ENCODE measurements around a stretch of chr12.

GRCh38 chr12:109714773-109715157 is 1.1 kb downstream of the FAM222A start:
- PRO-cap = no peak

- PRO-cap = no peak
Measured at GRCh38 chr12:109827843-109828685, 5.1 kb downstream of the TRPV4 start.

- PRO-cap = no peak
Measured at GRCh38 chr12:109946411-109947186, 46.5 kb downstream of the TCHP start.

DNA sequence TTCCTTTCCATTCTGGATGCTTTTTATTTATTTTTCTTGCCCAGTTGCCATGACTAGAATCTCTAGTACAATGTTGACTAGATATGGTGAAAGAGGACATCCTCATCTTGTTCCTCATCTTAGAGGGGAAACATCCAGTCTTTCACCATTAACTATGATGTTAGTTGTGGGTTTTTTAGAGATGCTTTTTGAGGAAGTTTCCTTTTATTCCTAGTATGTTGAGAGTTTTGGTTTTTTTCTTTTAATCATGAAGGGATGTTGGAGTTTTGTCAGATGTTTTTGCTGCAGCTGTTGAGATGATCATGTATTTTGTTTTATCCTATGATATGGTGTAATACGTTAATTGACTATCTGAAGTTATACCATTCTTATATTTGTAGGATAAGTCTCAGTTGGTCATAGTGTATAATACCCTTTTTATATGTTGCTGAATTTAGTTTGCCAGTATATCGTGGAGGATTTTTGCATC is 8.8 kb downstream of the ANKRD13A start:
- PRO-cap = no peak

DNA sequence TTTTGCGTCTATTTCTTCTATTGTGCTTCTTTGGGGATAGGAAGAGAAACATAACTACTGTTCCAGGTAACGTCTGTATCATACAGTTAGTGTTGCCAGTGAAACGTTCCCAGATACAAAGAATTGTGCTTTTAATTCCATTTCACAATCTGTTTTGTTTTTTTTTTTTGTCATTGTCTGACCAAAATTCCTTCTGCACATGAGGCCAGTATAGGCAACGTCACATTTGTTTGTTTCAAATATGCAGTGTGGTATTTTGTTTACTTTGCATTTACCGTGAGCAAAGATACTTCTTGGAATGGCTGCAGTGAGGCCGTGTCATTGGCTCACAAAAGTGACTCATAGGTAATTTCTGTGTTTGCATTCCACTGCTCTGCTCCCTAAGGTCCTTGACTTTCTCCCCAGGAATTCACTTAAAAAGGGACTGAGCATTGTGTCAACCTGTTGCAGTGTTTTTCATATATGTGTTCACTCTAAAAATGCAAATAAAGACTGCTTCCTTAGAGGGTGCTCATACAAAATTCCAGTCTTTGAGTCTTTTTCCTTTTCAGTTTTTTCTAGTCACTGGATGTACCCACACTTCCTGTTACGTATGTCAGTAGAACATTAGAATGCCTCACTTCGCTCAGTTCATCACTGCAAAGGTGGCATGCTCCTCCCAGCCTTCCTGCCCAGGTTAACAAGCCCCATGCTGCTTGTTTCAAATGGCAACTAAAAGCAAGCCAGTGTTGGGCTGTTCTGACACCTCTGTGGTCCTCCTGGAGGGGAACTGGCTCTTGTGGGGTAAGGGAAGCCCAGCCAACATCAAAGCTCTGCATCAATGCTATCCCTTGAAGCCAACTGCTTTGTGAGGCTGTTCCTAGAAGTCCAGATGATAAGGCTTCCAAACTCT is 9.2 kb downstream of the C12orf76 start:
- PRO-cap = no peak

- PRO-cap = unidirectional peak, plus-strand start at chr12:110079741; unidirectional peak, minus-strand start at chr12:110079906
Measured at GRCh38 chr12:110079333-110080206, 31.2 kb upstream of the C12orf76 start.

GRCh38 chr12:110102160-110102806 is 21.9 kb upstream of the IFT81 start:
- PRO-cap = no peak

DNA sequence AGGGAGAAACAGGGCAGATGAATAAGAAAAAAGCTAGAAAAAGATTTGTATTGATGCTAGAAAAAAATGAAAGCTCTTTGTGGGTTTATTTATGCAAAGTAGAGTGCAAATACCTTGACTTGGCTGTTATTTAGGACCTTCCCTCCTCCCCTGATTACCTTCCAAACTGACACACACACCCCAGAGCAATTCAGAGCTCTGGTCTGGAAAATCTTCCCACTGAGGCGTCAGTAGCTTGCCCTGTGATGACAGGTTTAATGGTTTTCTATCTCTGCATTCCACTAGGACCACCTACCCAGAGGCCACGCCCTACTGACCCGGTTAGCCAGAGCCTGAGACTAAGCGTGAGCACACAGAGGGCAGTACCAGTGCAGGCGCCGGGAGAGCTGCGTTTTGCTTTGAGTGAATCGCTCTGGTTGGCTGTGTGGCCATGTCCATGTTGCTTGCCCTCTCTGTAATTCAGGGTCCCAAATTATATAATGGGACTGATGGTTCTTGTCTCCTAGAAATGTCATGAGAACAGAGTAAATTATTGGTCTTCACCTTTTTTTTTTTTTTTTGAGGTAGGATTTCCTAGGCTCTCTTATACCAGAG is 36.2 kb upstream of the ATP2A2 start:
- PRO-cap = no peak

- PRO-cap = no peak
Measured at GRCh38 chr12:110282520-110282924, 1.5 kb downstream of the ATP2A2 start.

- PRO-cap = no peak
Measured at GRCh38 chr12:110340175-110340604, 59.1 kb downstream of the ATP2A2 start.

- PRO-cap = no peak
Measured at GRCh38 chr12:110343085-110343938, 60.2 kb downstream of the ANAPC7 start.

DNA sequence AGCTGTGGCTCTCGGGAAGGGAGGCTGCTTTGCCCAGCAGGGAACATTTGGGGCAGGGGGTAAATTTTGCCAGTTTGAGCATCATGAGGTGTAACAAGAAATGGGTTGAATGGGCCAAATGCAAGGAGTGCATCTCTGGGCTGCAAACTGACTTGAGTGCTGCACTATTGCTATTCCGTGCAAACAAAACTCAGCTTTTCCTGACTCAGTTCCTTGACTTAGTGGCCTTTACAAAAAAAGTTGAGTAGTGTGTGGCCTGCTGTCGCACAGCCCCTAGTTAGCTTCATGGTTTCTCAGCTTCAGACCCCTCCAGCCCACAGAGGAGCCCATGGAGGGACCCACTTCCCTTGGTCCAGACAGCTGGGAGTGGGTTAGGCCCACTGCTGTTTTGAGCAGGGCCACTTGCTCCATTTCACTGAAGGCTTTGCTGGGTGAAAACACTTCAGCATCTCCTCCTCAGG is 54.7 kb downstream of the ANAPC7 start:
- PRO-cap = no peak

DNA sequence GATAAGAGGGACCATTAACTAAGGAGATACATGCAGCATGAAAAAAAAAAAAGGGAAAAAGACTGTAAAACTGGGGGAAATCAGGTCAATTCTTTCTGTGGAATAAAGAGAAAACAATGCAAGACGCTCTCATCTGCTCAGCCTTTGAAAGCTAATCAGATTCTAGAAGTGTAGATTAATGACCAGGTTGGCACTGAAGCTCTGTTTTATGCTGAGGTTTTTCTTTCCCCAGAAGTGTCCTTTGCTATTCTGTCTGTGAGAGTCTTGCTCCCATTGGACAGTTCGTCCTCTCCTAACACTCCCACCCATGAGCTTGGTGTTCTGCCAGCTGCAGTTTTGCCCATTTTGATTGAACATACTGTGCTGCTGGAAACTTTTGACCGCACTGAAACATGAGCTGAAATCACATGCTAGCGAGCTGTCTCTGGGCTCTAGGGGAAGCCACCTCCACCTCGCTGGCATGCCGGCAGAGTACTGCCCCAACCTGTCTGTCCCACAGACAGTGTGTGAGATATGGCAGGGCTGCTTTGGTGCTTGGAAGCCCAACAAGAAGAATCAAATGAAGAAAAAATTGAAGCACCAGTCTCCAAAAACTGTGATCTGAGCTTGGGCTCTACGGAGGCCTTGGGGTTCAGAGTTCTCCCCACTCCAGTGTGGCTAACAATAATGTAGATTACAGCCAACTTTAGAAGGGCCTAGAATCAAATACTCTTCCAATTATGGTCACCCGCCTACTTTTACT is 39.6 kb downstream of the PPTC7 start:
- PRO-cap = unidirectional peak, minus-strand start at position 210 of the sequence; bidirectional peak, plus-strand start at position 498 of the sequence, minus-strand start at position 210 of the sequence

DNA sequence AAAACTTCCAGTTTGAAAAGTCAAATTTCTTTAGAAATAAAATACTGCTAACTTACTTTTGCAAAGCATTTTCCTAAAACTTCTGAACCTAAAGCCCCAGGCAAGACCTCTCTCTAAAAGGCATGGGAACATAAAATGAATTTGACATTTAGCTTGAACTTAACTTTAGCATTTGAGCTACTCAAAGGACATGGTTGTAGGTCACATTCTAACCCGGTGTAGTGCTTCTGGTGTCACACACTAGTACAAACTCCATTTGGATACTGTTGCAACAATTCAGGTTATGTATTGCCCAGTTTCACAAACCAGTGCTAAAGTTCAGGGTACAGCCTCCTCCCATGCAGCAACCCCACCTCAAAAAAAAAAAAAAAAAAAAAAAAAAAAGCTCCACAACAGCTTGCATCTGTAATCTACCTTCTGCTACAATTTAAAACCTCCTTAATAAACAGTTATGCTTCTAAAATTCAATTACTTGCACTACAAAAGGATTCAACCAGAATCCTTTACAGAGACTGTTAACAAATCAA is 7.8 kb downstream of the PPTC7 start:
- PRO-cap = no peak

DNA sequence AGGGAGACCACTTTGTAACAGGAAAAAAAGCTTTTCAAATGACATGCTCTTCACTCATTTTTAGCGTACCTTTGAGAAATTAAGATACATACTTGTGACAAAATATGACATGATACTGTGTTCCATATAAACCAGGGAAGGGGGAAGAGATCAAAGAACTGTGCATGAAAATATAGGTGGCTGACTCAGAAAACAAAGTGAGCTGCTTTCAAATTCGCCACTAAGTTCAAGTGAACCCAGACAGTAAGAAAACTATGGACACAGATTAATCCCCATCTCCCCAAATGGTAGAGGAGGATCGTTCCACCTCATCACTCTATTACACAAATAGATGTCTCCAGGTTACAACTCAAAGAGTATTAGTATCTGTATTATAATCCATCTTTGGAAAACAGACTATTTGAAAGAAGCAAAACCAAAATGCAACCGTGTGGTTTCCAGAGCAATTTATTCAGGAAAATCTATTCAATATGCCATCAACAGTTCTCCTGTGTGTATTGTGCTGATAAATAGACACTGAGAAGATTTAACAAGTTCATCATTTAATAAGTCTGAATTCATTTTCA is 23.2 kb downstream of the PPP1CC start:
- PRO-cap = no peak

- PRO-cap = no peak
Measured at GRCh38 chr12:110888013-110888274, 32.4 kb downstream of the MYL2 start.

- PRO-cap = no peak
Measured at GRCh38 chr12:110908929-110909305, 11.5 kb downstream of the MYL2 start.

DNA sequence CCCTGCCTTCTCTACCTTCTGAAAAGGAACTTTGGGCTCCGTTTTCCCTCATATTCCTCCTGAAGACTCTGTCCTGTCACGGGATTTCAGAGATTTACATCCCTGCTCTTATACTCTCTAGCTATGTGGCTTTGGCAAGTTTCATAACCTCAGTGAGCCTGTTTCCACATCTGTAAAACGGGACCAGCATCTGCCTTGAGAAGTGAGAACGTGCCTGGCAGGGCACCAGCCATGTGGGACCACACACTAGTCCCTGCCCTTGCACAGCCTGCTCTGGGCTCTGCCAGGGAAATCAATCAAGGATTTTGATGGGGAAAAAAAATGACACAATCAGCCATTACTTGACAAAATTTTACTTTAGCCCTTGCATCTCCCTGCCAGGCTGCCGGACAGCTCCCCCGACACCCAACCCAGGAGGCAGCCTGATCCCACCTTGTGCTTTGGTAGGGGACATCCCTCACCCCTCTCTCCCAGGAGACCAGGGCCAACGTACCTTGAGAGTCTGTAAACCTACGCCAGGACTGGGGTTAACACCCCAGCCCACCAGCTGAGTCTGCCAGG is 8.5 kb downstream of the PHETA1 start:
- PRO-cap = no peak

GRCh38 chr12:111412158-111412566 is 6.4 kb downstream of the SH2B3 start:
- PRO-cap = no peak

GRCh38 chr12:111440958-111441650 is 35.4 kb downstream of the SH2B3 start:
- PRO-cap = no peak

Measured in fallopian tube (tissue), 1 donor.